Glomerular endothelial cell (primary cell): ENCODE results near the gene PRSS53.

DNA sequence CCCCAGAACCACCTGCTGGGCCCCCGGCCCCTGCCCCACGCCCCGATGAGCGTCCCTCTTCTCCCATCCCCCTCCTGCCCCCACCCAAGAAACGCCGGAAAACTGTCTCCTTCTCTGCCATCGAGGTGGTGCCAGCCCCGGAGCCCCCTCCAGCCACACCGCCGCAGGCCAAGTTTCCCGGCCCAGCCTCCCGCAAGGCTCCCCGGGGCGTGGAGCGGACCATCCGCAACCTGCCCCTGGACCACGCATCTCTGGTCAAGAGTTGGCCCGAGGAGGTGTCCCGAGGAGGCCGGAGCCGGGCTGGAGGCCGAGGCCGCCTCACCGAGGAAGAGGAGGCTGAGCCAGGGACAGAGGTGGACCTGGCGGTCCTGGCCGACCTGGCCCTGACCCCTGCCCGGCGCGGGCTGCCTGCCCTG, 5.8 kb upstream of the HSD3B7 start:
- RAMPAGE, long total RNA, result no peak

DNA sequence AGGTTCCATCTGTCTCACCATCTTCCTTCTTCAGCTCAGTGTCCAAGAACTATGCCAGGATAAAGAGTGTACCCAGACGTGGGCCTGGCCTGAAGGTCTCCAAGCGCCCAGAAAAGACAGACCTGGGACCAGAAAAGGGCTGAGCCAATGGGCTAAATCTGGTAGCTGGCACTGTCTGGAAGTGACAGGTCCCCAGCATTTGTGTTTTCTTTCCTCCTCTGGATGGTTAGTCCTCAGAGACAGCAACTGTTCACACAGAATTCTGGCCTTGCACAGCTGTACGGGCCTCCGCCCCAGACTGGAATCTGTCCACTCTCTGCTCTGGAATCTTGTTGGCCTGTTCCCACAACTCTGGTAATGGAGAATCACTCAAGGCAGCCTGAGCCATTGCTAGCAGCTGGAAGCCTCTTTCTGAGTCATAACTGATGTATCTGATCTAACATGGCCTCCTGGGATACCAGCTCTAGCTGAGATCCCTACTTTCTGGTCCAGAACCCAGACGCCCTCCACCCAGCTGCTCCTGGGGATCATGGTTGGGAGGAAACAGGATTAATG, 9.2 kb downstream of the ZNF668 start:
- RAMPAGE, long total RNA, result no peak

DNA sequence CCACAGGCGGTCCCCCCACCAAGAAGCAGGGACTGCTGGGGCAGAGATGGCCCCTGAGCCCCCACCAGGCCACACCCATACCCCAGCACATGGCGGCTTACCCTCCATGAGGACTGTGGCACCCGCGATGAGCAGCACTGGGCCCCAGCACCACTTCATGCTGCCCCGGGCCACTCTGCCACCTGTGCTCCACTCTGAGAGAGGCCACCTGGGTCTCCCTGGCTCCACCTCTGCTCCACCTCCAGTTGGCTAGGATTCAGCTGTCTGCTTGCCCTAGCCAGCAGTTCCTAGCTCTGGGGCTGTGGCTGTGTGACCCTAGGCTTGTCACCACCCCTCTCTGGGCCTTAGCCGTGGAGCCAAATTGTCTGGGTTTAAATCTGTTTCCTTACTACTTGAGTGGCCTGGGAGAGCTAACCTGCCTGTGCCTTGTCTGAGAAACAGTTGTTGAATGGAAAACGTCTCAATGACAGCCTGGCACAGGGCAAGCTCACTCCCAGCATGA, at the start of gene PRSS53:
Gene PRSS53 (minus strand): TSS at position 293 of the 502 bp plus-strand sequence.
- RAMPAGE, long total RNA, result no peak

- RAMPAGE, long total RNA, result no peak
Measured at GRCh38 chr16:31126815-31127709, 8.5 kb downstream of the PRSS8 start.

DNA sequence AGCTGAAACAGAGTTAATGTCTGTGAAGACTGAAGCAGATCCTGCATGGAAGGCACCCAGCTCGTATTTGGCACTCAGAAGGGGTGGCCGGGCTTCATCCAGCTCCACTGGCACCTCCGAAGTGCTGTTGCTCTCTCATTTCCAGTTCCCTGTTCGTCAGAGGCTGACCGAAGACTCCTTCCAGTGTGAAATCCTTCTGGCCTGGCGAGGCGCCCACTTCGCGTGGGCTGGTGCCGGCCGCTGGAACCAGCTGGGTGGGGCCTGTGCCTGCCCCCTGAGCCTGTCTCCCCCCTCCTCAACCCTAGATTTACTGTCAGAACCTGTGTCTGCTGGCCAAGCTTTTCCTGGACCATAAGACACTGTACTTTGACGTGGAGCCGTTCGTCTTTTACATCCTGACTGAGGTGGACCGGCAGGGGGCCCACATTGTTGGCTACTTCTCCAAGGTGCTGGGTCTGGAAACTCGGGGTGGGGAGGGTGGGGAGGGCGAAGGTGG, 5.8 kb downstream of the PRSS8 start:
- RAMPAGE, long total RNA, result no peak

DNA sequence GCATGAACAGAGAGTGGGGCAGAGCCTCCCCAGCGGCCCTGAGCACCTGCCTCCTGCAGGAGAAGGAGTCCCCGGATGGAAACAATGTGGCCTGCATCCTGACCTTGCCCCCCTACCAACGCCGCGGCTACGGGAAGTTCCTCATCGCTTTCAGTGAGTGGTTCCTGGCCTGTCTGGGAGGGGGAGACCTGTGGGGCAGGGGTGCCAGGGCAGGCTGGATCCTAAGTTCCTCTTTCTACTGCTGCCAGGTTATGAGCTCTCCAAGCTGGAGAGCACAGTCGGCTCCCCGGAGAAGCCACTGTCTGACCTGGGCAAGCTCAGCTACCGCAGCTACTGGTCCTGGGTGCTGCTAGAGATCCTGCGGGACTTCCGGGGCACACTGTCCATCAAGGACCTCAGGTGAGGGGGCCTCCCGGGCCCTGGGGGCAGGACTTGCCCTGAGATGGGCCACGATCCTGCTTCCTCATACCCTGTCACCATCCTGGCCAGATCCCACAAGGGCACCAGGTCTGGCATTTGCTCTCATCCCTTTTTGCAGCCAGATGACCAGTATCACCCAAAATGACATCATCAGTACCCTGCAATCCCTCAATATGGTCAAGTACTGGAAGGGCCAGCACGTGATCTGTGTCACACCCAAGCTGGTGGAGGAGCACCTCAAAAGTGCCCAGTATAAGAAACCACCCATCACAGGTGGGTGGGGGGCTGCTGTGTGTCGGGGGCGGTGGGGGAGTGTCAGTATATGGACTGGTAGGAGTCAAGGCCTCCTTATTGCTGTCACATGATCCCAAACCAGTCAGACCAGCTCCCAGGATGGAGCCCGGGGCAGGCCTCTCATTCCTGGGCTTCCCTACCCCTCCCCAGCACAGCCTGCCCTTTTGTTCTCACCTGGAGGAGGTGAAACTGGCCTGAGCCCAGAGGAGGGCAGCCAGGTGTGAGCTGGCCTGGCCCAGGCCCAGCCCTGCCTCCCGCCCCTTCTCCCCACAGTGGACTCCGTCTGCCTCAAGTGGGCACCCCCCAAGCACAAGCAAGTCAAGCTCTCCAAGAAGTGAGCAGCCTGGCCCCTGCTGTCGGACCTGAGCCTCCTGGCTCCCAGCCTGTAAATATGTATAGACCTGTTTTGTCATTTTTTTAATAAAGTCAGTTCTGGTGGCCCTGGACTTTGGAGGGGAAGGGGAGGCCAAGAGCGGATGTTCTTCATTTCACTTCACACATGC, 4.9 kb downstream of the PRSS8 start:
- RAMPAGE, long total RNA, result no peak

DNA sequence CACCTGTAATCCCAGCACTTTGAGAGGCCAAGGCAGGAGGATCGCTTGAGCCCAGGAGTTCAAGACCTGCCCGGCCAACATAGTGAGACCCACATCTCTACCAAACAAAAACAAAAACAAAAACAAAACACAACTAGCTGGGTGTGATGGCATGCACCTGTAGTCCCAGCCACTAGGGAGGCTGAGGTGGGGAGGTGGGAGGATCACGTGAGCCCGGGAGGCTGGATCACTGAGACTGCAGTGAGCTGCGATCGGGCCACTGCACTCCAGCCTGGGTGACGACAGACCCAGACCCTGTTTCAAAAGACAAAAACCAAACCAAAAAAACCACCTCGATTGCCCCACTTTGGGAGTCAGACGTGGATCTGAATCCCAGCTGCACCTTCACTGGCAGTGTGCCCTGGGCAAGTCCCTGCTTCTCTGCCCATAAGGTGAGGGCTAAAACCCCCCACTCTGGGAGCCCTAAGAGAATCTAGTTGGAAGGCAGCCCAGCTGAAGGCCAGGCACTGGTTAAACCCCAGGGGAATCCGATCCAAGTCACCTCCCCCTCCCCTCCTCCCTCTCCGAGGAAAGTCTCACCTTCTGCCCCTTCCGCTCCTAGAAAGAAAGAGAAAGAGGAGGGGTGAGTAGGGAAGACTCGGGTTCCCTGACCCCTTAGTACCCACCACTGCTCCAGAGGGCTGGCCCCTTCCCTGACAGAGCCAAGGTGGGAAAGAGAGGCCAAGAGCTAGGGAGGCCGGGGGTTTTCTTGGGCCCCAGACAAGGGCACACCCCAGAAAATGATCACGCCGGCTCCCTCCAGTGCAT, 749 bp downstream of the PRSS8 start:
- RAMPAGE, long total RNA, result no peak

DNA sequence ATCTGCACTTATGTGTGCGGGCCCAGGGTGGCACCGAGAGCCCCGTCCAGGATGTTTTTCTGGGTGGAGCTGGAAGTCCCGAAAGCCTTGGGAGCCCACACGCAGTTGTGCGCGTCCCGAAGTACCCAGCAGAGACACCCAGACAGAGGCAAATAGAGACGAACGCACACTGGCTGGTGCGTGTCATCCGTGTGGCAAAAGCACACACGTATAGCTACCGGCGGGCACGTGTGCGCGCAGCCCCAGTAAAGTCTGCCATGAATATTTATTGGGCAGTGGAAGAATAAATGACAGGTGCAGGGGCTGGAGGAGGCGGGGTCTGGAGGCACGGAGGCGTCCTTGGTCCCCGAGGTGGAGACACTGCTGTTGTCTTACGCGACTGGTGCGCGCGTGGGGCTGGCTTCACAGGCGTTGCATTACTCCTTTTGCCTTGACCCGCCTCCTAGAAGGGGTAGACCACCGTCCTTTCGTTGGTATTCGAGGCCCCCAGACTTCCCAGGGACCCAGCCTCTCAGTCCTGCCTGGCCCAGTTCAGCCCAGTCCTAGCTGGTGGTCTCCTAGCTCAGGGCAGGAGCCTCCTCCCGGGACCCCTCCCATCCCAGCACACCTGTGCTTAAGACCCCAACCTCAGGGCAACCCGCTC, 1.1 kb downstream of the PYDC1 start:
- RAMPAGE, long total RNA, result no peak

DNA sequence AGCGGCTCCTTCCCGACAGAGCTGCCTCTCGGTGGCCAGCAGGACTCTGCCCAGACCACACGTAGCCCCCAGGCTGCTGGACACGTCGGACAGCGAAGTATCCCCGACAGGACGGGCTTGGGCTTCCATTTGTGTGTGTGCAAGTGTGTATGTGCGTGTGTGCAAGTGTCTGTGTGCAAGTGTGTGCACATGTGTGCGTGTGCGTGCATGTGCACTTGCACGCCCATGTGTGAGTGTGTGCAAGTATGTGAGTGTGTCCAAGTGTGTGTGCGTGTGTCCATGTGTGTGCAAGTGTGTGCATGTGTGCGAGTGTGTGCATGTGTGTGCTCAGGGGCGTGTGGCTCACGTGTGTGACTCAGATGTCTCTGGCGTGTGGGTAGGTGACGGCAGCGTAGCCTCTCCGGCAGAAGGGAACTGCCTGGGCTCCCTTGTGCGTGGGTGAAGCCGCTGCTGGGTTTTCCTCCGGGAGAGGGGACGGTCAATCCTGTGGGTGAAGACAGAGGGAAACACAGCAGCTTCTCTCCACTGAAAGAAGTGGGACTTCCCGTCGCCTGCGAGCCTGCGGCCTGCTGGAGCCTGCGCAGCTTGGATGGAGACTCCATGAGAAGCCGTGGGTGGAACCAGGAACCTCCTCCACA, 23.2 kb upstream of the ITGAX start:
- RAMPAGE, long total RNA, result no peak

- RAMPAGE, long total RNA, result no peak
Measured at GRCh38 chr16:31350000-31350986, 4.7 kb upstream of the ITGAX start.

- RAMPAGE, long total RNA, result no peak
Measured at GRCh38 chr16:31373163-31373676, 18.2 kb downstream of the ITGAX start.

GRCh38 chr16:31466296-31467133, 5.4 kb upstream of the TGFB1I1 start:
- RAMPAGE, long total RNA, result no peak

GRCh38 chr16:31474324-31474912, 2.5 kb downstream of the TGFB1I1 start:
- RAMPAGE, long total RNA, result no peak

- RAMPAGE, long total RNA, result no peak
Measured at GRCh38 chr16:31477032-31477258, 5.0 kb downstream of the TGFB1I1 start.

- RAMPAGE, long total RNA, result no peak
Measured at GRCh38 chr16:31484472-31485548, 1.9 kb downstream of the SLC5A2 start.

DNA sequence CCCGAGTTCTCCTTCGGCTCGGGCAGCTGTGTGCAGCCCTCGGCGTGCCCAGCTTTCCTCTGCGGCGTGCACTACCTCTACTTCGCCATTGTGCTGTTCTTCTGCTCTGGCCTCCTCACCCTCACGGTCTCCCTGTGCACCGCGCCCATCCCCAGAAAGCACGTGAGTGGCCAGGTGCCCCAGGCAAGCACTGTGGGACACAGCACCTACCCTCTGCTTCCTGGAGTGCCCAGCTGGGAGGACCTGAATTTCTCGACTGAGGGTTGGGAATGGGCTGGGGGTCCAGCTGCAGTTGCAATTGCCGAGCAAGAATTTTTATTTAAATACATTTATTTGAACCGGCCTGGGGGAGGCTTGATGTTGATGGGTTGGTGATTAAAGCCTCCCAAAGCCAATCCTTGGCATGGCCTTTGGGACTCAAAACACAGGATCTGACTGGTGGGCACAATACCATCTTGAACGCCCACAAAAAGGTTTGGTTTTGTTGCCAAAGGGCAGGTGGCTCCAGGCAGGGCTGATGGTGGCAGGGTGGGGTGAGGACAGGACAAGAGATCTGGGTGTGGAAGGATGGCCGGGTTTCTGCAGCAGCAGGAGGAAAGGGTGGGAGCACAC, 6.4 kb downstream of the SLC5A2 start:
- RAMPAGE, long total RNA, result no peak

GRCh38 chr16:31709936-31710904, 2.8 kb upstream of the KRBOX5 start:
- RAMPAGE, long total RNA, result no peak

DNA sequence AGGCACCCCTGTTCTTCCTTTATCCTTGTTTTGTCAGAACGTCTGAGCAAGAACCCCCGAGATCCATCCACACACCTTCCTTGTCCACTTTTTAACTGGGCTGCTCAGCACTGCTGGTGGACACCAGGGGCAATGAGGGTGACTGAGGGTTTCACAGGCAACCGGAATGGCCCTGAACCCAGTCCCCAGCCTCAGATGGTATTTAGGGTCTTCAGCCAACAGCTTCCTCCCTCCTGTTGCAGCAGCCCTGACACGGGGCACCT, 1692.1 kb downstream of the TP53TG3F start:
- RAMPAGE, long total RNA, result no peak

GRCh38 chr16:35196449-35196720, 1737.0 kb downstream of the TP53TG3F start:
- RAMPAGE, long total RNA, result no peak

- RAMPAGE, long total RNA, result no peak
Measured at GRCh38 chr16:35384996-35385304, 1925.5 kb downstream of the TP53TG3F start.